Monocyte (primary cell): Measurements from ENCODE around the gene CYB561A3.

DNA sequence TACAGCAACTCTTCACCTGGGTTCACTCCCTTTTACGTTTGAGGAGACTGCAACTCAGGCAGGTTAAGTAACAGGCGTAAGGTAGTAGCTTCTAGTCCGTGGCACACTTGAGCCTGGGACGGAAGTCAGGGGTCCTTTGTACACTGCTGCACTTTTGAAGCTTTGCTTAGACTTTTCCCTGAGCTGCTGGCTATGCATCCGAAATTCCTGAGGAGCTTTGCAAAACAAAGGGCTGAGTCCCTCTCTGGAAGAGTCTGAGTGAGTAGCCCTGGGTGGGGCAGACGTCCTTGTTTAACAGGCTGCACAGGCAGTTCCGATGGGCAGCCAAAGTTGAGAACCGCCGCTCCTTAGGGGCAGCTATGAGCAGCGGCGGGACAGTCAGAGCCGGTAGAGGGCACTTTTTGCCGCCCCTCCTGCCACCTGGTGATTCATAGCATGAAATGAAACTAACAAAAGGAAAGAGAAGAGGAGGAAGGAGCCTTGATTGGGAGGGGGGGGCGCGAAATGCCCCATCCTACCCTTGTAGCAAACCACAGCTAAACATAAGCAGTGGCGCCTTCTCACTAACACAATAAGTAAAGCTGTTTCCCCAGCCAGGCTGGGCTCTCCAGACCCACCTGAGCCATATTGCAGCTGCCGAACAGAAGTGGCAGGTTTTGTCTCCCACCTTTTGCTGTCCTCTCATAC, 1.4 kb downstream of the TMEM109 start:
- PRO-cap, 2 experiments = no peak in any of the 2 experiments

DNA sequence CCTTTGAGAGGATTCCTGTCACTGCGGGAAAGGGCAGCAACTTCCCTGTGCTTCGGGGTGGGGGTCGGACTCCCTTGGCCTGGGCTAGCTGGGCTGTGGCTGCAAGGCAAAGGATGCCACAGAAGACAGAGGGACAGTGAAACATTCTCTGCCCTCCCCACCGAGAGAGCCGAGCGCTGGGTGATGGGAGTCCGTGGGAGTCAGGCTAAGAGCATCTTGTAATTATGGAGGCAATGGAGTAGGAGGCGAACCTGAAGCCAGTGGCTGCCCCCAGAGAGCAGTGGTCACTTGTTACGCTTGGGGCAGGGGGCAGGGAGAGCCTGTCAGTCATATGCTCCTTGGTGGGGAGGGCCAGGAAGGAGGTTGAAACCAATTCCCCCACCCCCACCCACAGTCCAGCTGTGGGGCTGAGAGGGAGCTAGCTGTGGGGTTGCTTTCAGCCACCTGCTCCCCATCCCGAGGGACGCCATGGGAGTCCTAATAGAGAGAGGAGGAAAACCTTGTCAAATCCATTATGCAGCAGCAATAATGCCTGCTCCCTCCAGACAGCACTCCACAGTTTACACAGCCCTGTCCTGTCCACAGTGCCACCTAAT, 1.1 kb downstream of the TMEM132A start:
- PRO-cap, 2 experiments = no peak in any of the 2 experiments

DNA sequence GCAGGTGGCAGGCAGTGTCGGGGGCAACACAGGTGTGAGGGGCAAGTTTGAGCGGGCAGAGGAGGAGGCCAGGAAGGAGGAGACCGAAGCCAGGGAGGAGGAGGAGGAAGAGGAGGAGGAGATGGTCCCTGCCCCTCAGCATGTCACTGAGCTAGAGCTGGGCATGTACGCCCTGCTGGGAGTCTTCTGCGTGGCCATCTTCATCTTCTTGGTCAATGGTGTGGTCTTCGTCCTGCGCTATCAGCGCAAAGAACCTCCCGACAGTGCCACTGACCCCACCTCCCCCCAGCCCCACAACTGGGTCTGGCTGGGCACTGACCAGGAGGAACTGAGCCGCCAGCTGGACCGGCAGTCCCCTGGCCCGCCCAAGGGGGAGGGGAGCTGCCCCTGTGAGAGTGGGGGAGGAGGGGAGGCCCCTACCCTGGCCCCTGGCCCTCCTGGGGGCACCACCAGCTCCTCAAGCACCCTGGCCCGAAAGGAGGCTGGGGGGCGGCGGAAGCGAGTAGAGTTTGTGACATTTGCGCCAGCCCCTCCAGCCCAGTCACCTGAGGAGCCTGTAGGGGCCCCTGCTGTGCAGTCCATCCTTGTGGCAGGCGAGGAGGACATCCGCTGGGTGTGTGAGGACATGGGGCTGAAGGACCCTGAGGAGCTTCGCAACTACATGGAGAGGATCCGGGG, 12.1 kb downstream of the TMEM132A start:
- PRO-cap, 2 experiments = peak in 2 of 2 experiments; most common minus-strand start position 85 of the sequence (in 2)

GRCh38 chr11:60936898-60937571, 12.8 kb downstream of the TMEM132A start:
- PRO-cap, 2 experiments = peak in 1 of 2 experiments; most common minus-strand start chr11:60936990 (in 1)

DNA sequence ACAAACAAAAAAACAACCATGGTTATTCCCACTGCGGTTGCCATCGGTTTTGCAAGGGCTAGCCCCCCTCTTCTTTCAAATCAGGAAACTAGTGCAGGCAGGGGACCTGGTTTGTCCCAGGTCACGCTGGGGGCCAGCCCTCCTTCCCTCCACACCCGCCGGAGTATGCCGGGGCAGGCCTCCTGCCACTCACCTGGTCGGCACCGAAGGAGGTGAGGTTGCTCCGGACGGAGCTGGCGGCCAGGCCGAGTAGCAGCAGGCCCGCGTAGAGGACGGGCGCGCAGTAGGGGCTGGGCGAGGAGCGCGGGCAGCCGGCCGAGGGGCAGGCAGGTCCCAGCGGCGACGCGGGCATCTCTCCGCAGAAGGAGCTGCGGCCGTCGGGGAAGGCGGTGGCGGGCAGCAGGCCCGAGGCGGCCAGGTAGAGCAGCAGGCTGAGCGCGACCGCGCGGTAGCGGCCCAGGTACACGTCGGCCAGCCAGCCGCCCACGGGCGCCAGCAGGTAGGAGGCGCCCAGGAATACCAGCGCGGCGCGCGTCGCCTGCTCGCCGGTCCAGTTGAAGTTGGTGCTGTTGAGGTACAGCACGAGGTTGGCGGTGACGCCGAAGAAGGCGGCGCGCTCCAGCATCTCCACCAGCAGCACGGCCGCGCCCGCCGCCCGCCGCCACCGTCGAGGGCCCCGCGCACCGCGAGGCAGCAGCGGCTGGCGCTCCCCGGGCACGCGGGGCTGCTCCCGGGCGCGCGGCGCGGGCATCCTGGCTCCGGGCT, 993 bp downstream of the SLC15A3 start:
- PRO-cap, 2 experiments = peak in 2 of 2 experiments; most common plus-strand start position 664 of the sequence (in 2); most common minus-strand start position 556 of the sequence (in 1)

- PRO-cap, 2 experiments = no peak in any of the 2 experiments
Measured at GRCh38 chr11:60978625-60979368, 7.3 kb downstream of the CD6 start.

DNA sequence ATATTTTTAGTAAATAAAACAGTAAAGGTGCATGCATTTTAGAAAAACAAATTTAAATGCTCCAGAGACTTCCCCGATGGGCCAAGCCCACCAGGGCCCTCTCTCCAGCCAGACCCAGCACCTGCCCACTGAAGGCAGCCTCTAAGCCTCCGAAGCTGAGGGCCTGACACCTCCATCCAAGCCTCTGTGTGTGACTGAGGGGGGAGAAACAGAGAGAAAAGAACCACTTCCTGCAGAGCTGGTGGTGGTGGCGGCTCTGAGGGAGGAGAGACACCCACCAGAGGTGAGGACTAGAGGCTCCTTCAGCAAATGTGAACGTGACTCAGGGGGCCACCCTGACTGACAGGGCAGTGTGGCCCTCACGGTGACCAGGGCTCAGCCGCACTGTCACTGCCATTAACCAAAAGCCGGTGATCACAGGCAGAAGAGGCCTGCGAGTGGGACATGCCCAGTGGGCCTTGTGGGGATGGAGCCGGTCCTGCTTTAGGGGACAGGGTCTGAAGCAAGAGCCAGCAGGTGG, 31.1 kb upstream of the CD5 start:
- PRO-cap, 2 experiments = no peak in any of the 2 experiments

GRCh38 chr11:61132720-61133159, 28.5 kb downstream of the VPS37C start:
- PRO-cap, 2 experiments = no peak in any of the 2 experiments

GRCh38 chr11:61141701-61142127, 19.5 kb downstream of the VPS37C start:
- PRO-cap, 2 experiments = no peak in any of the 2 experiments

- PRO-cap, 2 experiments = peak in 1 of 2 experiments; most common plus-strand start chr11:61149885 (in 1); most common minus-strand start chr11:61150118 (in 1)
Measured at GRCh38 chr11:61149814-61150302, 11.4 kb downstream of the VPS37C start.

DNA sequence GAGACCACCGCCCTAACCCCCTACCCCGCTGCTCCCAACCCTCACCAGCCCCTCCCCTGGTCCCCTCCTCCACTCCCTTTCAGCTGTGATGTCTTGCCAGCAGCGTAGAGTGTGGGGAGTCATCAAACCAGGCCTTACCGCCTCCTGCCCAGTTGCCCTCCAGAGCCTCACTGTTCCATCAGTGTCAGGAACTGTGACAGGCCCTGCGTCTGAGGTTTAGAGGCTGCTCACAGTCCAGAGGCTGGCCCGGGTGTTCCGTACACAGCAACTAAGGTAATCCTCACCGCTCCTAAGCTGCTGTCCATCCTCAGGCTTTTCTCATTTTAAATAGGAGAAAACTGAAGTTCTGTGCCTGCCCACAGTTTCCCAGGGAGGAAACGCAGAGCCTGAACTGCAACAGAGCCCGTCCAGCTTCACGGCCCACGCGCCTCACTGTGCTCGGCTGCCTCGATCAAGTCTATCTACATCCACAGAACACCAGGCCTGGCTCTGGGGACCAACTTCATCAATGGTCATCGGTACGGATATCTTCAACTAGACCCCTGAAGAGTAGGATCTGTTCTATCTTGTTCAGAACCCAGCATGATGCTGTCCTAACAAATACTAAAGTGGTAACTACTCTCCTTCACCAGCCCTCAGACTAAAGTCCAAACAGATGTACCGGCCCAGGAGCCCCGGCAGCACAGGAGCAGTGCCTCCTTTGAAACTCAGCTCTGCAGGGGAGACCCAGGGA, 10.4 kb downstream of the VPS37C start:
- PRO-cap, 2 experiments = peak in 1 of 2 experiments; most common minus-strand start position 81 of the sequence (in 1)

- PRO-cap, 2 experiments = peak in 2 of 2 experiments; most common plus-strand start chr11:61162857 (in 2); most common minus-strand start chr11:61162142 (in 1)
Measured at GRCh38 chr11:61162039-61162897, 1.0 kb upstream of the VPS37C start.

- PRO-cap, 2 experiments = no peak in any of the 2 experiments
Measured at GRCh38 chr11:61336141-61336739, 3.2 kb downstream of the TKFC start.

DNA sequence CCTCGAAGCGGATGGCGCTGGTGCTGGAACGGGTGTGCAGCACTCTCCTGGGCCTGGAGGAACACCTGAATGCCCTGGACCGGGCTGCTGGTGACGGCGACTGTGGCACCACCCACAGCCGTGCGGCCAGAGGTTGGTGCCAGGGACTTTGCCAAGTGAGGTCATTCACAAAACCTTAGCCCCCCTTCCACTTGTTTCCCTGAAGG, 11.0 kb downstream of the TKFC start:
- PRO-cap, 2 experiments = no peak in any of the 2 experiments

DNA sequence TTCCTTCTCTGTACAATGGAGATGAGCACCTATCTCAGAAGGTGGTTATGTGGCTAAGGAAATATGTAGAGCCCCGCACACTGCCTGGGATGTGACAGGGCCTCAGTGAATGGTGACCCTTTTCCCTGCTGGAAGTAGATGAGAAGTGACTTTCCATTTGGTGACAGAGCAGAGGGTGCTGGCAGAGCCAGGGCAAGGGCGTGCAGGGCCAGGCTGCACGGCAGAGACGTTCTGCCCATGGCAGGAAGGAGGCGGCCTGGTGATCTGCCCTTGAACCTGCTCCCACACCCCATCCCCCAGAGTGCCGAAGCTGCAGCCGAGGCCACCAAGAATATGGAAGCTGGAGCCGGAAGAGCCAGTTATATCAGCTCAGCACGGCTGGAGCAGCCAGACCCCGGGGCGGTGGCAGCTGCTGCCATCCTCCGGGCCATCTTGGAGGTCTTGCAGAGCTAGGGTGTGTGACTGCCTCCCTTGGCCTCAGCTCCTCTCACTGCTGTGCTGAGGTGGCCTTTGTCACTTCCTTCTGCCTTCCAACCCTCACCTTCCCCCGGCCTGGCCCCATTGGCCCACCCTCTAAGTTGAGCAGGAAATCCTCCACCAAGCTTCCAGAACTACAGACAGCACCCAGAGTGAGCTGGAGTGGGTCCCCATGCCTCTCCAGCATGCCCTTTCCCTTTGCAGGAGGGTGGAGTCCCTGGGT, 13.2 kb downstream of the TKFC start:
- PRO-cap, 2 experiments = no peak in any of the 2 experiments

- PRO-cap, 2 experiments = peak in 2 of 2 experiments; most common plus-strand start chr11:61361966 (in 1); most common minus-strand start chr11:61361882 (in 2)
Measured at GRCh38 chr11:61361348-61362533, at the start of gene CYB561A3. TSS of gene CYB561A3 (minus strand) at chr11:61361882.

DNA sequence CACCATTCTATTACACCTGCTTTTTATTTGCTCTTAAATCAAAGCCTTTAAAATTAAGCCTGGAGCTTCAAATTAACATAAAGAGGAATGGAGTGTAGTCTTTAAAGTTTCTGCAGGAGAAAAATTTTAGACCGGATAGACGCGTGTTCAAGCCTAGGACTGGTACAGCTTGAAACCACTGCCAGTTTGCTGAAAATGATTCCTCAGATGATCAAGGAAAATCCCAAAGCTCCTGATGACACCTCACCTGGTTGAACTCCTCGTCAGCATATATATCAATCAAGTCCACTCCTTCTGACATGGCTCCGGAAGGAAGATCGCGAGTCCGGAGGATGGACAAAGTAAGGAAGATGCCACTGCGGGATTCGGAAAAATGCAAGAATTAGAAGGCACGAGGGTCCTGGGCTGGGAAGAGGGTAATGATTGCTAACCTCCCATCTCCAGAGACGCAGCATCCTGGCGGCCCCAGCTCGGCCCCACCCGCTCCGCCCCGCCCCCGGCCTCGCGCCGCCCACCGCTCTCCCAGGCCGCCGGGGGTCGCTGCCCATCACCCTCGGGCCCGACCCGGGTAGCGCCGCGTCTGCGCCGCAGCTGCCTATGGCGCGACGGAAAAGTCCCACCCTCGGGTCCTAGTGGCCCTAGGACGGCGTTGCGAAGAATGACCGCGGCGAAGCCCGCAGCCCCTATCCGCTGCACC, 692 bp downstream of the CPSF7 start:
- PRO-cap, 2 experiments = peak in 2 of 2 experiments; most common plus-strand start position 547 of the sequence (in 1); most common minus-strand start position 415 of the sequence (in 2)

GRCh38 chr11:61446189-61446909, 16.4 kb downstream of the SDHAF2 start:
- PRO-cap, 2 experiments = no peak in any of the 2 experiments

- PRO-cap, 2 experiments = no peak in any of the 2 experiments
Measured at GRCh38 chr11:61447969-61448444, 18.1 kb downstream of the SDHAF2 start.

GRCh38 chr11:61454183-61455027, 24.5 kb downstream of the SDHAF2 start:
- PRO-cap, 2 experiments = no peak in any of the 2 experiments